ENCODE measurements around a stretch of chr3.

GRCh38 chr3:38498139-38498737 lies 2.1 kb downstream of the EXOG start:
- PRO-cap, 2 experiments = no peak in any of the 2 experiments
- RAMPAGE, long total RNA, 4 experiments = start-site peak on the plus strand in 1 of 4 experiments, at chr3:38498496-38498658 at its widest, 12 reads per replicate

- PRO-cap, 2 experiments = no peak in any of the 2 experiments
- RAMPAGE, long total RNA, 4 experiments = no peak in any of the 4 experiments
Observed at GRCh38 chr3:38648077-38648917, 1.2 kb downstream of the SCN5A start.

DNA sequence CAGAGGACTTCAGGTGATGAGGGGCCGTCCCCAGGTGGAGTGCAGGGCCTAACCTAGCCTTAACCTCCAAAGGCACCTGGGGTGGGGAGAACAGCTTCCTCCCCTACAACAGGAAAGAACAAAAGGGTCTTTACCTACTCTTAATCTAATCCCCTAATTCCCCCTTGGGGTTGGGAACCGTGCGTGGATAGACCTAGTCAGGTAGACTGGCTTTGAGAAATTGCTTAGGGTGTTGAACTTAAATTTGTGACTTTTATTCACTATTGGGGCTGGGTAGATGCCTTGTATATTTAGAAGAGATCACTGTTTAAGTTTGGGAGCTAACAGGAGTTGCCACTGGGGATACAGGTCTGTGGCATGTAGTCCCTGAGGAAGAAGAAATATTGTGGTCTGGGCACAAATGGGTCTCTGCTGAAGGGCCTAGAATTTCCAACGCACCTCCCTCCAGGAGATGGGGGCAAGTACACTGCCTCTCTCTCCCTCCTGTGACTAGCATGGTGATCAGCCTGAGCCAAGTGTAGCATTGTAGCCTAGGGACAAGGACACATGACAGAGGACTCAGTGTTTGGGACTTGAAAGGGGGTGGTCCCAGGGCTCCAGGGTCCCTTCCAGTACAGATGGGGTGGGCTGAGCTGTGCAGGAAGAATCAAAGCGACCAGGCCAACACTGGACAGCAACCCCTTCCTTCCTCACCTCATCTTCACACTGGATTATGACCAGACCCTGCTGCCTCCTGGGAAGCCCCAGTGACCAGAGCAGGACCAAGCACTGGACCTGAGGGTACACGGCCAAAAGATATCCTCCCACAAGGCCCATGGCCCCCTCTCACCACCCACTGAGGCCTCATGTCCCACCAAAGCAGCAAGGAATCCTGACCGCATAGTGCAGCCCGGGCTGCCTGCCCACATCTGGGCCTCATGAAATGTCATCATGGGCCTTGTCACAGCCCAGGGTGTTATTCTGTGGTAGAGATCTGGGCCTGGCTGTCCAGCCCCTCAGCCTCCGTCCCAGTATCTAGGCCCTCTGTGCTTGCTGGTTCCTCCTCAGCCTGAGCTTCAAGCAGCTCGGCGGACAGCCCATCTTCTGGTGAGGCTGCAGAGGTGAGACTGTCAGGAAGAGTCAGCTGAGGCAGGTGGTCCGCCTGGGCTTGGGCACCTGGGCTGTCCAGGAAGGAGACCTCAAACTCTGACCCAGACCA lies 9.7 kb downstream of the GORASP1 start:
- PRO-cap, 2 experiments = no peak in any of the 2 experiments
- RAMPAGE, long total RNA, 4 experiments = no peak in any of the 4 experiments

DNA sequence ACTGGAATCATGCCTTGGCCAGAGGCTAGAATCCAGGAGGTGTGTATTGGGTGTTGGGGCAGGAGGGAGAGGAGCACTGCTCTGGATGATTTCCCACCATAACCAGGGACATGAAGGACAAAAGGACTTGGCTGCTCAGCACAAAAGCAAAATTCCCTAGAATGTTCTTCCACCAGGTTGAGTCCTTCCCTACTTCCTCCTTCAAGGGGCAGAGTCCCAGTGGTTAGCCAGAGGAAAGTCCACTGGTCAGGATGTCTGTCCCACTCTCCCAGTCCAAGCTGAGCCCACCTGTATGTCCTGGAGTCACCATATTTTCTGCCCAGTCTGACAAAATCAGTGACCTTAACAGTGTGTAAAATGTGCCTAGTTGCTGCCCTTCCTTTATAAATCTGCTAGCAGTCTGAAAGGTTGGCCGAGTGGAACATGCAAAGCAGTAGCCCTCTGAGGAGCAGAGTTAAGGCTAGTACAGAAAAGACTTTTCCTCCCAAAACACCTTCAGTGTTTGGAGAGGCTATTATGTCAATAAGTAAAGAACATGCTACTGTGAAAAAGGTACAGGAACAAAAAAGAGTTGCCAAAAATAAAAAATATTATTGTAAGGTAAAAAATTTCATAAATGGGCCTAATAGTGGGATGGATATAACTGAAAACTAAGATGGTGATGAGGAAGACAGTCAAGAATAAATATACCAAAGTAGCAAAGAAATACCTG lies 15.3 kb downstream of the TTC21A start:
- PRO-cap, 2 experiments = no peak in any of the 2 experiments
- RAMPAGE, long total RNA, 4 experiments = no peak in any of the 4 experiments

DNA sequence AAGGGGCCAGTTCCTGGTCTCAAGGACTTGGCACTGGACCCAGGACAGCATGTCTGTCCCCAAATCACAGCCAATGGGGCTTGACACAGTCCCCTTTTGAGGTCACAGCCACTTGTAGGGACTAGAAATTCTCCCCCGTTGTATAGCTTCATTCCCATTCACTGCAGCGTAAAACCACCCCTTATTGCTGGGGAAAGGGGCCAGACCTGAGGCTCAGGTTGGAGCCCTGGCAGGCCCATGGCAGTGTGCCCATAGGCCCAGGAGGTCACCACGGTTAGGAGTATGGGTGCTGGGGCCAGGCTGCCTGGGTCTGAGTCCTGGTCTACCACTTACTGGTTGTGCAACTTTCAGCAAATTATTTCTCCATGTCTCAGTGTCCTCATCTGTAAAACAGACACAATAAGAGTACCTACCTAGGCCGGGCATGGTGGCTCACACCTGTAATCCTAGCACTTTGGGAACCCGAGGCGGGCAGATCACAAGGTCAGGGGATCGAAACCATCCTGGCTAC lies 18.0 kb downstream of the CSRNP1 start:
- PRO-cap, 2 experiments = no peak in any of the 2 experiments
- RAMPAGE, long total RNA, 4 experiments = no peak in any of the 4 experiments

DNA sequence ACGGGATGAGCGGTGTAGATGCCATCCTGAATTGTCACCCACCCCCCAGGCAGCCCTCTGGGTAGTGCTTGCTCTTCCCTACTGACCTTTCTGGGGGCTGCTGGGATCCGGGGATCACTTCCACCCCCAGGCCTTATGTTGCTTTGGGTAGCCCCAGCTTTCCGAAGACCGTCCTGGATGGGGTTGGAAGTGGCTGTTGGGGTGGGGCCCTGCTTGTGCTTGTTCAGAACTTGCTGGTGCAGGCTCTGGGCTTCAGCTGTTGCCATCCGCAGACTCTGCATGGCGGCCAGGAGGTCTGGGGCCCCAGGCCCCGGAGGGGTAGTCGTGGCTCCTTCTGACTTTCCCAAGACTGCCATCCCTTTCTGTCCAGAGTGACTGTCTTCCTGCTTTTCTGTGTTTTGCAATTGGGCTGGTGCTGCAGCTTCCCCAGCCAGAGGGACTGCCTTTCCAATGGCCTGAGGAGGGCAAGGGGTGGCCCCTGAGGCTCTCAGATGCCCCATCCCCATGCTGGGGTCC lies 6.3 kb downstream of the XIRP1 start:
- PRO-cap, 2 experiments = no peak in any of the 2 experiments
- RAMPAGE, long total RNA, 4 experiments = no peak in any of the 4 experiments

GRCh38 chr3:39188770-39189527 lies 3.4 kb downstream of the XIRP1 start:
- PRO-cap, 2 experiments = no peak in any of the 2 experiments
- RAMPAGE, long total RNA, 4 experiments = no peak in any of the 4 experiments

GRCh38 chr3:39191815-39192275 lies 550 bp downstream of the XIRP1 start:
- PRO-cap, 2 experiments = no peak in any of the 2 experiments
- RAMPAGE, long total RNA, 4 experiments = no peak in any of the 4 experiments

- PRO-cap, 2 experiments = no peak in any of the 2 experiments
- RAMPAGE, long total RNA, 4 experiments = no peak in any of the 4 experiments
Observed at GRCh38 chr3:39250160-39250628, 29.6 kb downstream of the CX3CR1 start.

DNA sequence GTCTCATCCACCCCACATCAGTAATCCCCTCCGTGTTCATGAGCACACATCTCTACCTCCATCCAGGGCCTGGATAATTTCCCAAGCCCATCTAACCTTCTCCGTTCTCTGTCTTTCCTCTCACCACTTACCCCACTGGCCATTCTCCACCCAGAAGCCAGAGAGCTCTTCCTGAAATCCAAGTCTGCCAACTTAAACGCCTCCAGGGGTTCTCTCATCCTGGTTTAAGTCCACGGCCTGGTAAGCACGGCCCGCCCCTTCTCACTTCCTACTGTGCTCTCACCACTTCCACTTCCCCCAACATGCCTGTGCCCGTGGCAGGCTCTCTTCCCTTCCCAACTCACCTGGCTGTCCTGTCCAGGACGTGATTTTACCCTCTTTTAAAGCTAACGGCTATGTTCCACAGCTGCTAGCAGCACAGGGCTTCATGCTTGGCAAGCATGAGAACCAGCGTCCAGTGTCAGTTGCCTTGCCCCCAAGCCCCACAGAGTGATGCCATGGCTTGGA lies 1.7 kb upstream of the CX3CR1 start:
- PRO-cap, 2 experiments = no peak in any of the 2 experiments
- RAMPAGE, long total RNA, 4 experiments = no peak in any of the 4 experiments

DNA sequence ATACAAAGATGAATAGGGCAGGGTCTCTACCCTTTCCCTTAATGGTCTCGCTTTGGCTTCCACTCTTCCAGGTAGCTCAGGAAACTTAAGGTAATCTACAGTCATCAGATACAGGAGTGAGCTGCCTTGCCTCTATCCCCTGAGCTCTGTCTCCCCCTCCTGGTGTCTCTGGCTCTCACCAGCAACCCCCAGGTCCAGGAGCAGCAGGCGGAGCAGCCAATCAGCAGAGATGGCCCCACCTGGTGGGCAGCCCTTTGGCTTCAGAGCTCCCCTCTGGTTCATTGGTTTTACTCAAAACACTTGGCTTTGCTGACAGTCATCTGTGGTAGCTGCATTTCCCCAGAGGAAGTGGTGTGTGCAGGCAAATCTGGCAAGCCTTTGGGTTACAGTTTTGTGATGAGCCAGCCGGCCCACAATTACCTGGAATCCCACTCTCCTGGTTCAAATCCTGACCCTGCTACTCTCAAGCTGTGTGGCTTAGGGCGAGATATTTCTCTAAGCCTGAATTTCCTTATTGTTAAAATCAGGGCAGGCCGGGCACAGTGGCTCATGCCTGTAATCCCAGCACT lies 8.6 kb upstream of the CX3CR1 start:
- PRO-cap, 2 experiments = no peak in any of the 2 experiments
- RAMPAGE, long total RNA, 4 experiments = no peak in any of the 4 experiments

DNA sequence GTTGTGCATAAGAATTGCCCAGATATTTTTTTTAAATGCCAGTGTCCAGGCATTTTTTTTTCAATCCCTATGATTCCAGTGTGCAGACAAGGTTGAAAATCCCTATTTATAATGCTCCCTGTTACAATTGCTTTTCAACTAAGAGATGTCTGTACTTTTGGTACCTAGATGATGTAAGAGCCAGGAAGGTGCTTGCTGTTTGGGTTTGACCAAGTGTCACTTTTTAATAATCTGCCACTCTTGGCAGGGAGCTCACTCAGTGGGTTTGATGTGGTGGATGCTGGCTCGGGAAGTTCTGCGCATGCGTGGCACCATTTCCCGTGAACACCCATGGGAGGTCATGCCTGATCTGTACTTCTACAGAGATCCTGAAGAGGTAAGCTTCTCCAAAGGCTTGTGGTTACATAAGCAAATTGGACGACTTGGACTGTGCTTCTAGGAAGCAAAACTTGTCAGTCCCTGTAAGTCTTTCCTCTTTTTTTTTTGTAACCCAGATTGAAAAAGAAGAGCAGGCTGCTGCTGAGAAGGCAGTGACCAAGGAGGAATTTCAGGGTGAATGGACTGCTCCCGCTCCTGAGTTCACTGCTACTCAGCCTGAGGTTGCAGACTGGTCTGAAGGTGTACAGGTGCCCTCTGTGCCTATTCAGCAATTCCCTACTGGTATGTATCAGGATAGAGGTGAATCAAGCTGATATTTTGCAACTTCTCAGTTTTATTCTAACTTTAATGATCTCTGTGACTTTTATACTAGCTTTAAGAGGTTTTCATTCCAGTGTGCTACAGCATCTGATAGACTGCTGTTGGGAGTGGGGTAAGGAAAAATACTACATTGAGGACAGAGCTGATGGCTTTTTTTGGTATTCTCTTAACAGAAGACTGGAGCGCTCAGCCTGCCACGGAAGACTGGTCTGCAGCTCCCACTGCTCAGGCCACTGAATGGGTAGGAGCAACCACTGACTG lies 5.2 kb downstream of the RPSA start:
- PRO-cap, 2 experiments = no peak in any of the 2 experiments
- RAMPAGE, long total RNA, 4 experiments = start-site peak on the plus strand in 2 of 4 experiments, centred at positions 337 to 548 of the sequence, 18 to 147 reads per replicate

DNA sequence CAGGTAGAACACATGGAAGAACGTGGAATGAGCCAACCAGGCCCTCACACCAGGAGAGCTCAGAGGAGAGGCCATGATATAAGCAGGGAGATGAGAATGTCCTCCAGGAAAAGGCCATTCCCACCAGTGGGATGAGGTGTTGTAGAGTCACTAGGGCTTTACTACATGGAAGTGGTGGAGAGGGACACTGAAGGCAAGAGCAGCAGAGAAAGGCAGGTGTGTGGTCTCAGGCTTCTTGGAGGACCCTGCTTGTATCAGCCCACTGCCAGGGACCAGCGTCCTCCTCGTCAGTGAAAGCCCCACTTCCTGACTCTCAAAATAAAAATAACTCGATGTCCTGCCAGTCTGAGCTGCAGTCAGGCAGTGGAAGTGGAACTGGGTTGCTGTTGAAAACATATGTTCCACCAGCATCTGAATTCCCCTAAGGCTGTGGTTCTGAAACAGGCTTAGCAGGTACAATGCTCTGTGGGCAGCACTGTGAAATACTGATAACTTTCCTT lies 121.7 kb upstream of the EIF1B start:
- PRO-cap, 2 experiments = no peak in any of the 2 experiments
- RAMPAGE, long total RNA, 4 experiments = no peak in any of the 4 experiments

DNA sequence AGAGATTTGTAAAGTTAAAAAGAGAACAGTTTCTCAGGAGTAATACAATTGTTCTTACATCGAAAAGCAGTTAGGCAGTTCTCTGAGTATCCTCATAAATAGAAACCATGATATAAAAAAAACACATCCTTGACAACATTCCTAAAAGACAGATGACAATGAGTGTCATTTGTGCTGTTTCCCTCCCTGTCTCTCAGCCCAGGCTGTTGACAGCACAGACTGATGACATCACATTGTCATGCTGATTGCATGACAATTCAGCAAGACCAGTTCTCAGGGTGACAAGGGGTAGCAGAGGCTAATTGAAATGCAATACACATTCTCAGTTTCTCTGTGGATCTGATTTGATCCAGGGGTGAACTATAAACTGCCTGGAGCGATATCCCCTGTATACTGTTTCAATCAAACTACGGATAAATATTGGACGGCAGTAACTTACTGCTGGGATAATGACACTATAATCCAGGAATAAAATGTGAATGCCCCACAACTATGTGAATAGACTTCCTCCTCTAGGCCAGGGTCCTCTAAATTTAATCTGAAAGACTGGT lies 16.8 kb upstream of the EIF1B start:
- PRO-cap, 2 experiments = no peak in any of the 2 experiments
- RAMPAGE, long total RNA, 4 experiments = no peak in any of the 4 experiments

DNA sequence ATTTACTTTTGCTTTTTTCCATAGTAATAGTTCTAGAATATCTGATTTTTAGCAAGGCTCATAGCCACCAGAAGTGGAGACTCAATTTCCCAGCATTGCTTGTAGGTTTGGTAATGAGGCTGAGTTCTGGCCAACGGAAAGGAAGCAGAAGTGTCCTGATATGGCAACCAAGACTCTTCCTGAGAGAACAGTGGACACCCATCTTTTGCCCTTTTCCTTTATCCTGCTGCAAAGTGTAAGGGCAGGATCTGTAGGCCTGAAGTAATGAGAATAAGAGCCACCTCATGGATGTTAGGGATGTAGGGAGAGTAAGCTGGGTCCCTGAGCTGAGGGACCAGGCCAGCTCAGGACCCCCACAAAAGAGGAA lies 13.0 kb upstream of the RPL14 start:
- PRO-cap, 2 experiments = no peak in any of the 2 experiments
- RAMPAGE, long total RNA, 4 experiments = no peak in any of the 4 experiments

GRCh38 chr3:40457712-40458367 lies 701 bp downstream of the RPL14 start:
- PRO-cap, 2 experiments = no peak in any of the 2 experiments
- RAMPAGE, long total RNA, 4 experiments = start-site peak on the plus strand in 1 of 4 experiments, at chr3:40457895-40457985 at its widest, 148 reads per replicate

DNA sequence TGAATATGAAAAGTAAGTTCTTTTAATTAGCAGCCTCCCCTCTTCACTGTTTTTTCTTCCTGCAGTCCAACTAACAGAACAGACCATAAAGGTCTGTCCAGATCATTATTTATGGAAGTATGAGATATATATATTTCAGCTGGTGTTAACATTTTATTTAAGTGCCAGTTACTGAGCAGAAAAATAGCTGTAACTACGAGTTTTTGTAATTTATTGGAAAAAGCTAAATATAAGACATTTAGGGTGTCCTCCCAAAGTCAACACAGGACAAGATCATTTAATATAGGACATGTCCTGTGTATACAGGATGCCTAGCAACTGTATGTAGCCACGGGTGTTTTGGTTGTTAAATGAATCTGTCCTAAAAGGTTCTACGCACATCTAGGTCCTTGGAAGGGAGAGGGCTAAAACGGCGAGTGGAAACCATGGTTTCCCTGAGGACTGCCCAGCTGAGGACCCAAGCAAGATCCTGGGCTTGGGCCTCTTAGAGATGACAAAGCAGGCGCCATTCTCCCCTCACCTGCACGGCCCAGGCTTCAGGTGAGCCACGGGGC lies 592 bp upstream of the ZNF621 start:
- PRO-cap, 2 experiments = no peak in any of the 2 experiments
- RAMPAGE, long total RNA, 4 experiments = no peak in any of the 4 experiments

GRCh38 chr3:40533474-40533904 lies 8.7 kb downstream of the ZNF621 start:
- PRO-cap, 2 experiments = no peak in any of the 2 experiments
- RAMPAGE, long total RNA, 4 experiments = start-site peak on the plus strand in 2 of 4 experiments, at chr3:40533607-40533799 at its widest, 8 to 10 reads per replicate

DNA sequence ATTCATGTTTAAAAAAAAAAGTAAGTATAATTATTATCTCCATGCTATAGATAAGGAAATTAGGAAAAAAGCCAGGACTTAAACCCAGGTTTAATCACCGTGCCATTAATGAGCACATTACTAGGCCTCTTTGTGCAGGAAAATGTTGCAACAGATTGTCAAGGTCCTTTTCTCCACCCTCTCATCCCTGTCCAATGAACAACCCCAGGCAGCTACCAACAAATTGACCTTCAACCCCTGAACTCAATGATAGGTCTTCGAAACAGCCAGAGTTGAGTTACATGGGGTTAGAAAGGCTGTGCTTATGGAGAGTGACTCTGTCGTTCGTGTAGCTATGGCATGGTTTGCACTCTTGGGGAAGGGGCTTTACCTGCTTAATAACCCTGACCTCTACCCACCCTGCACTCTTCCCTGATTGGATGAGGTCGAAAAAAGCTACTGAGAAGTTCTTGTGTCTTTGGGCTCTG lies 84.2 kb upstream of the CTNNB1 start:
- PRO-cap, 2 experiments = no peak in any of the 2 experiments
- RAMPAGE, long total RNA, 4 experiments = no peak in any of the 4 experiments

GRCh38 chr3:41225420-41226199 lies 26.3 kb downstream of the CTNNB1 start:
- PRO-cap, 2 experiments = no peak in any of the 2 experiments
- RAMPAGE, long total RNA, 4 experiments = no peak in any of the 4 experiments

All from upper lobe of left lung (tissue), 5 donors.